Measurements from ENCODE around the gene DBX1.

GRCh38 chr11:18672146-18672579, 26.4 kb upstream of the TMEM86A start:
- PRO-cap, 2 experiments: peak in 1 of 2 experiments; most common plus-strand start chr11:18672451 (in 1)

DNA sequence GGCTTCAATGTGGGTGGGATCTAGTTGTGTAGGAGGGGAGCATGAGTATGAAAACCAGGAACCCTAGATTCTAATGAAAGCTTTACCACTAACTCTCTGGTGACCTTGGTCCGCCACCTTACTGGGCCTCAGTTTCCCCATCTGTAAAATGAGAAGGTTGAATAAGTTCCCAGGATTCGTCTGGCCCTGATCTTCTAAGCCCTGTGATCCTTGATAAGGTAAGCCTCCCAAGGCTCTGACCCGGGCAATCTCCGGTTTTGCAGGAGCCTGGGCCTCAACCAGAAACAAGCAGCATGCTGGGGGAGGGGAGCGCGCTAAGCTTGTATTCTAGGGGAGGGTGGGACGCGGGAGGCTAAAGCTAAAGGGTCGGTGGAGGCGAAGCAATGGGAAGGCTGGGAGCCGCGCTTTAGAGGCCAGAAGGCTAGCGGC, 868 bp downstream of the PTPN5 start:
- PRO-cap, 2 experiments: no peak in any of the 2 experiments

GRCh38 chr11:19241458-19242327, 948 bp upstream of the E2F8 start:
- PRO-cap, 2 experiments: peak in 2 of 2 experiments; most common plus-strand start chr11:19241784 (in 2); most common minus-strand start chr11:19241620 (in 1)

GRCh38 chr11:19344781-19345498, 104.2 kb upstream of the E2F8 start:
- PRO-cap, 2 experiments: no peak in any of the 2 experiments

DNA sequence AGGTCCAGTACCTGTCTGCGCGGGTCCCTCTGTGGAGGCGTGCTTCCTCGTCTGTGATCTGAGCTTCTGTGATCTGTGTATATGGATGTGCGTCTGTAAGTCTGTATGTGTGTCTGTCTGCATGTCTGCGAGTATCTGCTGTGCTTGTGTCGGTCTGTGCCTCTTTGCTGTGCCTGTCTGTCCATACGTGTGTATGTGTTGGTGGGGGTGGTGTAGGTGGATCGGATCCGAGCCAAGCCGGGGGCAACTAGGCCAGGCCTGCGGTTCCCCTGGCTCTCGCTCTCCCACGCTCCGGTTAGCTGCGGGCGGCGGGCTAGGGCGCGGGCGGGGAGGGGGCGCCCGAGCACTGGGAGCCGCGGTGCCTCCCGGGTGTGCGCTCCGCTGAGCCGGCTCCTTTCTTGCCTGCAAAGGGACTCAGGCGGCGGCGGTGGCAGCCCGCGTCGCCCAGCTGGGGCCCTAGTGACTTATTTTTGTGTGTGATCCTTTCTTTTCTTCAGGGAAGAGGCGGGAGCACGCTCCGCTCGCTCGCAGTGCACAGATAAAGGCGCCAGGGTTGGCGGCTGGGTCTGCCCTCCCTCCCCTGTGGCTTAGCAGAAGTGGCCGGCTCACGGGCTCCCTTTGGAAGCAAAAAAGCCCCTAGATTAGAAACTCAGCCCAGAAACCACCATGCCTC, 105.5 kb upstream of the E2F8 start:
- PRO-cap, 2 experiments: peak in 2 of 2 experiments; most common plus-strand start position 298 of the sequence (in 2); most common minus-strand start position 288 of the sequence (in 1)

- PRO-cap, 2 experiments: no peak in any of the 2 experiments
Measured at GRCh38 chr11:19422326-19422862, 181.6 kb upstream of the E2F8 start.

DNA sequence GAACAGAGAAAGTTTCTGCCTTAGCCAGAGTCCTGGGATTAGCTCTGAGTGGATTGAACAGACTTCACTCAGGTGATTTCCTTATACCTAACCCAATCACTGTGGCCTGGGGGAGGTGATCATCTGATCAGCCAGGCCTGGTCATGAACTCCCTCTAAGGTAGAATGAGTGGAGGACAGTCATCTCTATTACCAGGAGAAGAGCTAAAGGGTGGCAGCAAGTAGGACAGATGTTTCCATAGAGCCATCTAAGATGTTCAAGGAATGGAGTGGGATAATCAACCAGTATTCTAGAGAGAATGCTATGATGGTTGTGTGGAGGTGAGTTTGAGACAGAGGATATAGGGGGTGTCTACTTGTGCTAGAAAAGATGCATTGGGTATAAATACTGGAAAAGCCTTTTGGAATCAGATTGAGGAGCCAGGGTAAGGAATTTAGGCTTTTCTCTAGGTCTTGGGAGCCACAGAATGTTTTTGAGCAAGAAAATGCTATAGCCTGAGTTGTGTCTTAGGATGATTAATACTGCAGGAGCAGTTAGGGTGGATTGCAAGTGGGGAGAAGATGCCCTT, 218.7 kb upstream of the E2F8 start:
- PRO-cap, 2 experiments: no peak in any of the 2 experiments

GRCh38 chr11:19510199-19510834, 202.3 kb upstream of the NAV2 start:
- PRO-cap, 2 experiments: no peak in any of the 2 experiments

DNA sequence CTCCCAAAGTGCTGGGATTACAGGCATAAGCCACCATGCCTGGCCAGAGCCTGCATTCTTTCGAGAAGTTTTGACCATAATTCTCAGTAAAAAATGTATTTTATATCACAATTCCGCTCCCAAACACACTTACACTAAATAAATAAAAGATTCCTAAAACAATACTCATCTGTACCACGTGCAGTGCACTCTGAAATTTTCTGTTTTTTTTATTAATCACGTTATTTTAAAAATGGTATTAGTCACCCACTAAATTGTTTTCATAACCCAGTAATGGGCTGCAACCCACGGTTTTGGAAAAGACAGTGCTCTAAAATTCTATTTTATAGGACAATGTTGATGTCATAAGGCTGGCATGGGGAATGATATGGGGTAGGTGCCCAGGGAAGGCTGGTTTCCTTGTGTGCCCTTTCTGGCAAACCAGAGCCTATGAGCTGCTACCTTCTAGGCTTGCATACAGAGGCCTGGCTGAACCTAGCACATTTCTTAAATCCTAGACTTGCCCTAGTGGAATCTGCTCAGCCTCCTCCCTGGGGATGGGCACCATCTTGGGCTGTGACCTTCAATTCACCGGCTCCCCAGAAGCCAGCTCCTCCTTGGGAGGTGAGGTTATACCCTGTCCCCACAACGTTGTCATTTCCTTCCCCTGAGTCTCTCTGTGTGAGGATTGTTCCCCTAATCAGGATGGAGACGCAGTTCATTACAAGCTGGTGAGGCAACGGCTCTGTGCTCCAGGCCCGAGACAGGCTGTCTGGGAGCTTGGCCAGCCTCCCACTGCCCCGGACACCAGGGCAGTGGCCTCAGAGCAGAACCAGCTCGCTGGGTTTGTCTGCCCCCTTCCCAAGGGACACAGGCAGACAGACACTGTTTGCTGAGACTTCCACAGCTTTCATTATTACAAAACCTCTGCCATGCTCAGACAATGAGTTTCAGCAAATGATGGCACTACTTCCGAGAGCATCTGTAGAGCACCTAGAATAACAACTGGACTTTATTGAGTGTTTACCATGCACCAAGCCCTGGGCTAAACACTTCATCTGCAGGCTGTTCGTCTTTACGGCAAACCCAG, 116.5 kb upstream of the NAV2 start:
- PRO-cap, 2 experiments: no peak in any of the 2 experiments

GRCh38 chr11:19753851-19754212, 41.2 kb downstream of the NAV2 start:
- PRO-cap, 2 experiments: no peak in any of the 2 experiments

DNA sequence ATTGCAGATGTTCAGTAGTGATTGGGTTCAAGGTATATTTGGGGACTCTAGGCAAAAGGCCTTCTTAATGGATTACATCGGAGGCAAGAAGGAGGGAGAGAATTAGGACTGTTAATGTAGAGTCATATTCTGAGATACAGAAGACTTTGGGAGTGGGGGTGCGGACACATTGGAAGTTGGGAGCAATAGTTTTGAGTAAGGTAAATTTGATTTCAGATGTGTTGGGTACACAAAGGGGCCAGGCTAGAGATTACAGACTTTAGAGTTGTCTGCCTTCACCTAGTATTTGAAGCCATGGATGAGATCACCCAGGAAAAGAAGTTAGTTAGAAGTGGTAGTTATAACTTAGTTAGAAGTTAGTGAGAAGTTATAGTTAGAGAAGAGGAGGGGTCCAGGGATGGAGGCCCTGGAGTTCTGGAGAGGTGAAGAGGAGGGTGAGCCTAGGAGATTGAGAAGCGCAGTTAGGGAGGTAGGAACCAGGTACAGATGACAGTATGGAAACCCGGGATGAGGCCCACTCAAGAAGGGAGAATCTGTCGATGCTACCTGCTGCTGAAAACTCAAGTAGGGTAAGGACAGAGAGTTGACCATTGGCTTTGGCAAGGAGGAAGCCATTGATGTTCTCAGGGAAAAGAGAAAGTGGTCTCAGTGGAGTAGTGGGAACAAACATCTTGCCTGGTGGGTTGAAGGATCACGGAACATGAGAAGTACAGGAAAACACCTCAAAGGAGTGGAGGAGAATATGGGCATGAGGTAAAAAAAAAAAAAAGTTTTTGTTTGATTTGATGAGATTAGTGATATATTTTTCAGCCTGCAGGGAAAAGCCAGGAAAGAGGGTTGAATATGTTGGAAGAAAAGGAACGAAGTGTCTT, 140.8 kb downstream of the DBX1 start:
- PRO-cap, 2 experiments: no peak in any of the 2 experiments

DNA sequence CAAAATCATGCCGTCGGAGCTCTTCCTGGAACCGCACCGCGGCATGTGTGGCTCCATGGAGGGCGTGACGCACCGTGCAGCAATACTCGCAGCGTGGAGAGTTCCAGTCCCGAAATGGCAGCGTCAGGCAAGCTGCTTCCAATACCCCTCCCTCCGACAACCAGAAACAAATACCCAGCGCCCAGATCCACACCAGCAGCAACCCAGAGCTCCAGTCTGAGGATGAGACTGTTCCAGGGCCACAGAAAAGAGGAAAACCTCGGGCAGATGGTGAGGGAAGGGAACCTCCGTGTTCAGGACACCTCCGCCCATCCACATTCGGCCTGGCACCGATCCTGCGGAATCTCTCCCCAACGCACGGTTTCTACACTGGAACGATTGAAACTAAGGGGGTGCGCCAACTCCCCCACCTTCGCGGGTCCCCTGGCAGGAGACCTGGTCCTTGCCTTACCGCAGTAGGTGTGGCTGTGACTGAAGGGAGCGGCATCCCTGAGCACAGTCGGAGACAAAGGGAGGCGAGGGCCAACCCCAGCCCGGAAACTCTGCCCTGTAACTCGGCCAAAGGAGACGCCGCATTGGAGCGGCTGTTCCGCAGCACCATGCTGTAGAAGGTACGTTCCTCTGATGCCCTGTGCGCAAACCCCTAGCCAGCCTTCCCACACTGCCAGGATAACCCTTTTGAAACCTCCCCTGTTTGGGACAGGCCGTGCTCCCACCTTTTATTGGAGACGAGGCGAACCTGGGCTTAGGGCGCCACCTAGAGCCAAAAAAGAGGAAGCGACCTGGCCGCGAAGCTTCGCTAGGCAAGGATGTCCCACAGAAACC, 28.2 kb downstream of the DBX1 start:
- PRO-cap, 2 experiments: no peak in any of the 2 experiments

DNA sequence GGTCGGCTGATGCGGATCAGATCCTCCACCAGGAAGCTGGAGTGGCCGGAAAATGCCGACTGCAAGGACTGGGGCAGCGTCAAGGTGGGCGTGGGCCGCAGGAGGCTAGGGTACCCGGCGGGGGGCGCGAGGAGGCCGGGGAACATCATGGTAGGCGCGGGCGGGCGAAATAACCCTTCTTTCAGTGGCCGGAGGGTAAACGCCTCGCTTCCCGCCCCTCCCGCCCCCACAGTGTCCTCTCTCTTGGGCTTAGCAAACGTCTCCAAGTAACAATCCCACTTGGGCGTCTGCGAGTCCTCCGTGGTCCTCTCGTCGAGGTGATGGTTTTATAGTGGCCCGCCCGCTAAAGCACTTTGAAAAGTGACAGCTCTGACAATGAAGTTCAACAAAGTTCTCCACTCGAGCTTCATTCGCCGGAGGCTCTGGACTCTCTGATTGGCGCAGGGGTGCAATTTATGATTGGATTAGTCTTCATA, at the start of gene DBX1:
TSS of gene DBX1 (minus strand) at position 300 of the 476 bp plus-strand sequence.
- PRO-cap, 2 experiments: no peak in any of the 2 experiments

- PRO-cap, 2 experiments: no peak in any of the 2 experiments
Measured at GRCh38 chr11:21912427-21912836, 280.5 kb upstream of the ANO5 start.

GRCh38 chr11:22680643-22681209, 14.3 kb downstream of the GAS2 start:
- PRO-cap, 2 experiments: no peak in any of the 2 experiments

DNA sequence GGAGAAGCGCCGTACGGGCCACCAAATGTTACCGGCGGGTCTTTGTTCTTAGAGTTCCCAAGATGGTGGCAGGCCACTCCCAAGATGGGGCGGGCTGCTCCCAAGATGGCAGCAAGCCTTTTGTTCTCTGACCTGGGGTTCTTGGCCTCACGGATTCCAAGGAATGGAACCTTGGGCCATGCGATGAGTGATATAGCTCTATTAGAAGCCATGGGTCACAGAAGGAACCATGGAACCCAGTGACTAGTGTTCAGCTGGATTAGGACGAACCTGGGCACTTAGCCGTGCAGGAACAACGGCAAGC, 25.0 kb upstream of the MUC15 start:
- PRO-cap, 2 experiments: no peak in any of the 2 experiments

- PRO-cap, 2 experiments: peak in 1 of 2 experiments; most common minus-strand start chr11:26756856 (in 1)
Measured at GRCh38 chr11:26756601-26757025, 34.8 kb upstream of the SLC5A12 start.

DNA sequence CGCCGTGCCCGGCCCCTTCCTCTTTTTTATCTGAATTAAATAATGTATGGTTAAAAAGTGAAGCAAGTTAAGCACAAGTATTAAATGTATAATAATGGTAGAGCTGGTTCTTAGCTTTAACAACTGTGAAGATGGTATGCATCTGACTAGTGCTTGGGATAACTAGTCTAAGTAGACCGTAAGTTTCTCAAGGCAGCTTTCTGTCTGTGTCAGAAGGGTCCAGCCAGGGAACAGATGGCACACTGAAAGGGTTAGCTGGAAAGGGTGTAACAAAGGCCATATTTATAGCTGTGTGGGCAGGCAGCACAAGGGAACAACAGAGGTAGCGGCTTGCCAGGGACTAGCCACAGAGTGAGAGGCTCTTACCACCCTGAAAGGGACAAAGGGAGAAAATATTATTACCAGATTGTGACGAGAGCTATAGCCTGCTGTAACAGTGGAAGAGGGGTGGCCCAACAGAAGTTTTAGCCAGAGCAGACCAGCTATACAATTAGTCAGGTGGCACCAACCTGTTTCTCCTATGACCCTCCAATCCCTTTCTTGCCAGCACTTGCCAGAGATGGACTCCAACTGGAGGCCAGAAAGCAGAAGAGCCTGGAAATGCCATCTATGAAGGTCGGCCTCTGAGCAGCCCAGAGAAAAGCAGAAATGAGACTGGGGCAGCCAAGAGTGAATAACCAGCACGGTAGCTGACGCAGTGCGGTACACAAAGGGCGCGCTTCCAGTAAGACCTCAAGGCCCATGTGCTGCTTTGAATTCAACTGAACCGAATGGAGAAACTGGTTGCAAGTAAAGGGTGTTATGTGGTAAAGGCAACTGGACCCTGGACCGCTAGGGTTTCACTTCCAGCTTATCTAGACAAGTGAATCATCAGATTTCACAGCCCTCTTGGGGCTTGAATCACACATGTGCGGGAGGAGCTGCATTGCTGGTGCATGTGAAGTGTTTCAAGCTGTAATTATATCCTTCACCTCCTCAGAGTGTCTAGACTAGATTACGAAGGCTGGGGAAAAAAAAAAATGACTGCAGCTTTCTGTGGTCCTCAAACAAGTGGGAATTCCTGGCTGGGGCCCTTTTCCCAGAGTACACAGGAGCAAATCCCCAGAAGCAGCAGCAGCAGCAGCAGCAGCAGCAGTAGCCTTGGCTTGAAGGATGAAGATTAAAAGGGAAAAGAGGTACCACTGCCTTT, 129.1 kb downstream of the CCDC34 start:
- PRO-cap, 2 experiments: no peak in any of the 2 experiments

GRCh38 chr11:27341382-27341660, 21.7 kb downstream of the CCDC34 start:
- PRO-cap, 2 experiments: no peak in any of the 2 experiments

DNA sequence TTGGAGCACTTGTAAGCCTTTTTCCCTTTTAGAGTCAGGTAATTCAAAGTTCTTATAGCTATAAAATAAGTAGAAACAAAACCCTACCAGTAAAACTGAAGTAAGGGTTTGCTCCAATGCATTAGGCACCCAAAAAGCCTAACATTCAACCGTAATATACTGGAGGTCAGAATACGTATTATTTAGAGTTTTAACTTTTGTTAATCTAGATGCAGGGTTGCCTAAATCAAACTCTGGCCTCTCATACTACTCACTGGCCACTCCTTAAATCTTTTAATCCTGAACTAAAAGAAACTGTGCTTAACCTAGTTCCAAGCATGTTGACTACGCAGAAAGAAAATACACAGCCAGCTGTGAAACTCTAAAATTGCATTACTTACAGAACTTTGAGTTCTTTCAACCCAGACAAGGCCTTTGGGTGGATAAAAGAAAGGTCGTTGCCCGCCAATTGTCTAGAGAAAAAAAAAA, 29.1 kb upstream of the CCDC34 start:
- PRO-cap, 2 experiments: no peak in any of the 2 experiments

Data from Colon Carcinoma Metastatic in the Lung (tissue), 2 donors.